Measurements from ENCODE around the genes PRODH2 and NPHS1.

DNA sequence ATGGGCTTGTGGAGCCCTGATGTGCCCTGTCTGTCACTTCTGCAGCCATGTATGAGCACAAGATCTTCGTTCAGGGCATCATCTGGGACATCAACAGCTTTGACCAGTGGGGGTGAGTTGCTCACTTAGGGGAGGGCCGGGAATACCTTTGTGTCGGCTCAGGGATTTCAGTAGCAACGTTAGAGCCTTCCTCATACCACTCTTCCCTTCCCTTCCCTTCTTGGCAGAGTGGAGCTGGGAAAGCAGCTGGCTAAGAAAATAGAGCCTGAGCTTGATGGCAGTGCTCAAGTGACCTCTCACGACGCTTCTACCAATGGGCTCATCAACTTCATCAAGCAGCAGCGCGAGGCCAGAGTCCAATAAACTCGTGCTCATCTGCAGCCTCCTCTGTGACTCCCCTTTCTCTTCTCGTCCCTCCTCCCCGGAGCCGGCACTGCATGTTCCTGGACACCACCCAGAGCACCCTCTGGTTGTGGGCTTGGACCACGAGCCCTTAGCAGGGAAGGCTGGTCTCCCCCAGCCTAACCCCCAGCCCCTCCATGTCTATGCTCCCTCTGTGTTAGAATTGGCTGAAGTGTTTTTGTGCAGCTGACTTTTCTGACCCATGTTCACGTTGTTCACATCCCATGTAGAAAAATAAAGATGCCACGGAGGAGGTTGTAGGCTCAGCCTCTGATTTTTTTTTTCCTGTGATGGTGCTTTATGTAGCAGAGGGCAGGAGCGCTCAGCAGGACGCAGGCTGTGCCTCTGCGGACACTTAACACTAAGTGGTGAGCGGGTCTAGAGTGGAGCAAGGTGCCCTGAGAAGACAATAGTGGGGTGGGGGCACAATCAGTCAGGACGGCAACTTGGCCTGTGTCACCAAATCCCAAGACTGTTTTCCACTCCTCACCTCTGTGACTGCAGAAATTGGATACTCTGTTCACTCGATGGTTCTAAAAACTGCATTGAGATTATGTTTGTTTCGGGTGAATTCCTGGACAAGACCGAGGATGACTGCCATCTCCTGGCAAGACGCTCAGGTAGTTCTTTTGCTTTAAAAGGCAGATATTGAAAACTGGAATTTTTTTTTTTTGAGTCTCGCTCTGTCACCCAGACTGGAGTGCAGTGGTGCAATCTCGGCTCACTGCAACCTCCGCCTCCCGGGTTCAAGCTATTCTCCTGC lies 4.1 kb upstream of the PDCD2L start:
- PRO-cap: no peak
- RAMPAGE, long total RNA, 4 experiments: no peak in any of the 4 experiments

DNA sequence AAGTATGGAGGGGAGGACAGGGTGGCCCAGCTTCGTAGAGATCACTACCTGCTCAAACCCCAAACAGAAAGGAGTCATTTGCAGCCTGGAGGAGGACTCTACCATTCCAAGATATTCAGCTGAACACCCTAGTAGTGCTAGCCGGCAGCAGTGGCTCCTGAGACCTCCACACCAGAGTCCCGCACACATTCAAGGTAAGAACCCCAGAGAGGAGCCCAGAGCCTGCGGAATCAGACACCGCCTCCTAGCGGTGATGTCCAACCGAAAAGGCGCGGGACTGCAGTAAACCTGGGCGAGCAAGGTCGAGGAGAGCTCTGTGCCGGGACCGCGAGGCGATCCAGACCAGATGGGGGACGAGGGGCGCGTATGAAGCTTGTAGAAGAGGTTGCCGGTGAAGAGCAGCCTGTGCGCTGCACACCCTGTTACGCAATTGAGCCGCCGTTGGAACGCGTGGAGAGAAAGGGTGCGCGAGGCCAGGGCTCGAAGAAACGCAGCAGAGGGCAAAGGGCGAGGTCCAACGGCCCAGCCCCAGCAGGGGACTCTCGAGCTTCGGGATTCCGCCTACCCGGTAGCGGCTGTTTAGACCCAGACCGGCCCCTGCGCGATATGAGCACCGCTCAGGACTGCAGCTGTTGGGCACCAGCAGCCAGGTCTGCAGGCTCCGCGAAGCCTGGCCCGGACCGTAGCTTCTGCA lies 65.7 kb upstream of the ZNF599 start:
- PRO-cap: unidirectional peak, minus-strand start at position 432 of the sequence
- RAMPAGE, long total RNA, 4 experiments: start-site peak on the plus strand in 1 of 4 experiments, centred at position 526 of the sequence, 7 reads per replicate

DNA sequence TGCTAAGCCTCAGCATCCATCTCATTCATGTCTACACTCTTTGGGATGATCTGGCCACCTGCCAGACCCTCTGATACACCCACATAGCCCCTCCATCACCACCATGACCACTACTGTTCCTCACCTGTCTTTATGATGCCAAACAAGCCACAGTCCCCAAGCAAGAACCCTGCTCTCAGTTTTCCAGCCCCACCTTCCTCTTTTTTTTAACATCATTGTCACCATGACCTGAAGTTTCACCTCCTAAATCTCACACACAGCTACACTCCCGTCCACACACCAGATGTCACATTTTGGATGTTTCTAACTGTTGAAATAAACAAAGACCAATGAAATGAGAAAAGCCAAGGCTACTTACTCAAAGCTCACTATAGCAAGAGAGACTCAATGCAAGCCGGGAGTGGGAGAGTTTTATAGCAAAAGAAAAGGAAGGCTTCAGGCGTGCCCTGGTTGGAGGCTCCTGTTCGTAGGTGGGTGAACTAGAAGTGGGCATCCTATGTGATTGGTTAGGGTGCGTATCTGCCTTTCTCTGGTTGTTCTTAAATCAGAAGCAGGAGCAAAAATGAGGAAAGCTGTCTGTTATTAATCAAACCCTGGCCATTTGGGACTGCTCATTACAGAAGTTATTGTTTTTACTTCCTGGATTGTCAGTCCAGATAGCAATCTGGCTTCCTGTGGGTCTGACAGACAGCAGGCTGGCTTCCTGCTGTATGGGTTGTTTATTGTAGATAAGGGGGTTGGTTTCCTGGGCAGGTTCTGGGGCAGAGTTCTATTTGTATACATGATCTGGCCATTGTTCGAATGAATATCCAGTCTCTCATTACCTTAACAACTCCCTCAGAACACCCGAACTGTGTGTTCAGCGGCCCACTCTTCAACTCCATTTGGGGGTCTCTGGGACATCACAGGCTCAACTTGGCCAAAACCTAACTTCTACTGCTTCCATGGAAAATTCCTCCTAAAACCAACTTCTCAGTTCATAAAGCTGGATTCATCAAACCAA lies 1.8 kb downstream of the ZNF792 start:
- PRO-cap: no peak
- RAMPAGE, long total RNA, 4 experiments: no peak in any of the 4 experiments

- PRO-cap: bidirectional peak, plus-strand start at chr19:34995160, minus-strand start at chr19:34995026
- RAMPAGE, long total RNA, 4 experiments: no peak in any of the 4 experiments
Measured at GRCh38 chr19:34994890-34995490, 5.1 kb upstream of the GRAMD1A start.

- PRO-cap: bidirectional peak, plus-strand start at chr19:34999608, minus-strand start at chr19:34999453; bidirectional peak, plus-strand start at chr19:34999936, minus-strand start at chr19:34999855
- RAMPAGE, long total RNA, 4 experiments: no peak in any of the 4 experiments
Measured at GRCh38 chr19:34999069-35000065, 756 bp upstream of the GRAMD1A start.

DNA sequence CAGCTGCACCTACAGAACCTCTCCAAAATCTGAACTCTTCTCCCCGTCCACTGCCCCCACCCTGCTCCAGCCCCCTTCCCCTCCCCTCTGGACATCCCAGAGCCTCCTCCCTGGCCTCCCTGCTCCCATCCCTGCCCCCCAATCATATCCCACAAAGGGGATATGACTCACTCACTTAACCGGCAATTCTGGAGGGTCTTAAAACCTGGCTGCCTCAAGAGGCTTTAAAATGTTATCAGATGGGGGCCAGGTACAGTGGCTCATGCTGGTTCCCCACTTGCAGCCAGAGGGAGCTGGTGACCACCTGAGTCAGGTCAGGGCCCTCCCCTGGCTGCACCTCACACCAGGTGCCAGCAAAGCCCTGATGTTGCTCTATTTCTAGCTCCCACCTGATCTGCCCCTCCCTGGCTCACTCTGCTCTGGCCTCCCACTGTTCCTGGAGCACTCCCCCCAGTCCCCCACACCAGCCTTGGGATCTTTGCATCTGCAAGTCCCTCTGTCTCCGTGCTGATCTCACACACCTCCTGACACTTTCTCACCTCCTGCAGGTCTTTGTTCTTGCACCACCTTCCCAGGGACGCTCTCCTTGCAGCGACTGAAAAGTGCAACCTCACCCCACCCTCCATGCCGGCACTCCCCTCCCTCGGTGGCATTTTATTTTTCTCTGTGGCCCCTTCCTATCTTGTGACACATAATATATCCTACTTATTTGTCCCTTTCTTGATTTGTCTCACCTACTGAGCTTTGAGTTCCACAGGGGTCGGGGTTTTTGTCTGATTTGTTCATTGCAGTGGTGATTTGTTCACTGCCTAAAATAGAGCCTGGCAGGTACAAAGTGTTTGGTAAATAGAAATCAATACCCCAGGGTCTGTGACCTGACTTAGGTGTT lies 14.3 kb downstream of the HPN start:
- PRO-cap: no peak
- RAMPAGE, long total RNA, 4 experiments: no peak in any of the 4 experiments

DNA sequence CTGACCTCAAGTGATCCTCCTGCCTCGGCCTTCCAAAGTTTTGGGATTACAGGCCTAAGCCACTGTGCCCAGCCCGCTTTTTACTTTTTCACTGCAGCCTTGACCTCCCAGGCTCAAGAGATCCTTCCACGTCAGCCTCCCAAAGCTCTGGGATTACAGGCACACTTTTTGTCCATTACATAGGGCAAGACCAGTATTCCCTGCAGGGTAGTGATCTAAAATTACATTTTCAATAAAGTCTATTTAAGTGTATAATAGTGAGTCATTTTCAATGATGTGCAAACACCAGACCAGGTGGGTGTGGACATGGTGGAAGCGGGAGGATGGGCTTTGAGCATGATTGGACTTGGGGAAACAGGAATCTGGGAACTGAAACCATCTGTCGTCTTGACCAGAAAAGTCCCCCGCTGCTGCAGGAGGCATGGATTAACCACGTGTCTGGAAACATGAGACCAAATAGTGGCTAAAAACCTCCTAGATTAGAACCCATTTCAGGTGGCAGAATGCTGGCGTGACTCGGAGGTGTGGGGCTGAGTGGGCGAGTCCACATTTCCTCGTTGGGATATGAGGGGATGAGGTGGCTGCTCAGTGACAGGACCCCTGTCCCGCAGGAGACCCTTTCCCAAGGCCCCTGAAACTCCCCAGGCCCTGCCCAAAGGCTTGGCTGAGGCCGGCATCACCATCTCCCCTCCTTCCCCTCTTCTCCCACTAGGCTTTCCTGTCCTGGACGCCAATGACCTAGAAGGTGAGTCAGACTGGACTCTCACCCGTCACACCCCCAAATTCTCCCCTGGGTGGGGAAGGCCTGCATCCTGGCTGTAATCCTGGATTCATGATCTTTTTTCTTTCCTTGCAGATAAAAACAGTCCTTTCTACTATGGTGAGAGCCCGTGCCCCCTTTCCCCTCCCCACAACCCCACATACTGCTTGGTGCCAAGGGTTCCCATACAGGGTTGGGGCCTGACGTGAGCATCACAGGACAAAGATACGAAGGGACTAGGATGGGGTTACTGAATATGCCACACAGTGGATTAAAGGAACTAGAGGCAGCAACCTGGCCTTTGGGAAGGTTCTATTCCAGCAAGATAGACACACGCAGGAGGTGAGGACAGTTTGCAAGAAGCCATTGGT lies 5.1 kb downstream of the FXYD3 start:
- PRO-cap: bidirectional peak, plus-strand start at position 303 of the sequence, minus-strand start at position 217 of the sequence; bidirectional peak, plus-strand start at position 781 of the sequence, minus-strand start at position 707 of the sequence
- RAMPAGE, long total RNA, 4 experiments: no peak in any of the 4 experiments

GRCh38 chr19:35163791-35164106 lies 9.2 kb downstream of the FXYD5 start:
- PRO-cap: unidirectional peak, plus-strand start at chr19:35164010
- RAMPAGE, long total RNA, 4 experiments: no peak in any of the 4 experiments

DNA sequence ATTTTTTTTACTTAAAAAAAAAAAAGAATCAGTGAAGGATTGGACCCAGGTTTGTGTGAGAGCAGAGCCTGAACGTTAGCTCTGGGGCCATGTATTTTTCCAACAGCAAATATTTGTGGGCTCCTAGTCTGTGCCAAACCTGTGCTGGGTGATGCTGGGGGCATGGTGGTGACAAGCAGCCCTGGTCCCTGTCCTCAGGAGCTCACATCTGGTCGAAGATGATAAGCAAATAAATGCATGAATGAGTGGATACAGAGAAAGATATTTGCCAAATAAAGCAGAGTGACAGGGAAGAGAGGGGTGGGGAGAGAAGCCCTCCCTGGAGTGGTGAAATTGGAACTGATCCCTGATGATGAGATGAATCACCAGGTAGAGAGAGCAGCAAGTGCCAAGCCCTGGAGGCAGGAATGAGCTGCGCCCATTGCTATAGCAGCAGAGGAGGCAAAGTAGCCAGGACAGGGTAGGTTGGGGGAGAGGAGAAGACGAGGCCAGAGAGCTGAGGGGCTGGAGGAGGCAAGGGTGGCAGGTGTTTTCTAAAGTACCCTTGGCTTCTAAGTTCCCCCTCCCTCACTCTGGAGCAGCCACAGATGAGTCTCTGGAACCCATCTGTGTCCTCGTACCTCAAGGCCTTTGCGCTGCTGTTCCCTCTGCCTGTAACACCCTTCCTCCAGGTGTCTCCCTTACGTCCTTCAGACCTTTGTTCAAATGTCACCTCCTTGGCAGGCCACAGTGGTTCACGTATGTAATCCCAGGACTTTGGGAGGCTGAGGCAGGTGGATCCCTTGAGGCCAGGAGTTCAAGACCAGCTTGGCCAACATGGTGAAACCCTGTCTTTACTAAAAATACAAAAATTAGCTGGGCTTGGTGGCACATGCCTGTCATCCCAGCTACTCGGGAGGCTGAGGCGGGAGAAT lies 13.8 kb downstream of the FXYD5 start:
- PRO-cap: no peak
- RAMPAGE, long total RNA, 4 experiments: no peak in any of the 4 experiments

DNA sequence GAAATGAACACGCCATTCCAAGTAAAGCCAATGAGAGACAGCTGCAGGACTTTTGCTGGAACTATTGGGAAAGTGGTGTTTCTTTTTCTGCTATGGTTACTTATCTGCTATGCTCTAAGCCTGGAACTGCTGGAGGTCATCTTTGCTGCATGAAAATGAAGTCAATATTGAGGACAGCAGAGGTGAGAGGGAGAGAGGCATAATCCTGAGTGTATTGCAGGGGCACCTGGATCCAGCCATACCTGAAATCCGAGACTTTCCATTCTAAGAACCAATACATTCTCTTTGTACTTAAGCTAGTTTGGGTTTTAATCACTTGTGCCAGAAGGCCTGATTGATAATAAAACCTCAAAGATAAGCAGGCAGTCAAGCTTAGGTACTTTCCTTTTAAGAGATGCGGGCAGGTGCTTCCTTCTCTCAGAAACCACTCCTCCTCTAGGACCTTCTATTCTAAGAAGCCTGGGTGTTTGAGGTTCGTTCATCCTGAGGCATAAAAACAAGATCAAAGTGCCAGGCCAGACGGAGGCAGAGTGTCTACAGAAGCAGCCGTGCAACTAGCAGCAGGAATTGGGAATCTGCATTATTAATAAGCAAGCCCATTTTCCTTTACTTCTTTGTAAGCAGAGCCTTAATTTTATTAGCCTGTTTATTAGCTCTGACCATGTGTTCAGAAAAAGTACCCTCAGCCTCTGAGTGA lies 22.2 kb downstream of the FAM187B start:
- PRO-cap: bidirectional peak, plus-strand start at position 518 of the sequence, minus-strand start at position 437 of the sequence
- RAMPAGE, long total RNA, 4 experiments: no peak in any of the 4 experiments

- PRO-cap: no peak
- RAMPAGE, long total RNA, 4 experiments: no peak in any of the 4 experiments
Measured at GRCh38 chr19:35214281-35214688, 14.3 kb downstream of the FAM187B start.

- PRO-cap: no peak
- RAMPAGE, long total RNA, 4 experiments: no peak in any of the 4 experiments
Measured at GRCh38 chr19:35447663-35447945, 453 bp upstream of the FFAR2 start.

DNA sequence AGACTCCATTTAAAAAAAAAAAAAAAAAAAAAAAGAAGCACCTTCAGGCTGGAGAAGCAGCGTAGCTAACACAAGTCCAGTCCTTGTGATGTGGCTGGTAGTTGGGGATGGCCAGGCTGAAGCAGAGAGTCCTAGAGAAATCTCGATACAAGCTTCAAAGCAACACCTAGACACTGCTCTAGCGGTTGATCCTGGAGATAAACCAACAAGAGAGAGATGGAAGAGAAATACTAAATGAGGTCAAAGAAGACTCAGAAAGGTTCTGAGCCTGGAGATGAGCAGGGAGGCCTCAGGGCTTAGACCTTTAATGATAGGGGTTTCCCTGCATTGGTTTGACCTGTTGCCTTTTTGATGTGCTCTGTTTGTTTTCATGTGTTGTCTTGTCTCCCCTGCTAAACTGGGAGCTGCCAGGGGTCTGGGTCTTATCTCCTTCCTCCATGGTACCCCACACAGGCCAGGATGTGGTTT lies 3.2 kb downstream of the FFAR2 start:
- PRO-cap: no peak
- RAMPAGE, long total RNA, 4 experiments: no peak in any of the 4 experiments

DNA sequence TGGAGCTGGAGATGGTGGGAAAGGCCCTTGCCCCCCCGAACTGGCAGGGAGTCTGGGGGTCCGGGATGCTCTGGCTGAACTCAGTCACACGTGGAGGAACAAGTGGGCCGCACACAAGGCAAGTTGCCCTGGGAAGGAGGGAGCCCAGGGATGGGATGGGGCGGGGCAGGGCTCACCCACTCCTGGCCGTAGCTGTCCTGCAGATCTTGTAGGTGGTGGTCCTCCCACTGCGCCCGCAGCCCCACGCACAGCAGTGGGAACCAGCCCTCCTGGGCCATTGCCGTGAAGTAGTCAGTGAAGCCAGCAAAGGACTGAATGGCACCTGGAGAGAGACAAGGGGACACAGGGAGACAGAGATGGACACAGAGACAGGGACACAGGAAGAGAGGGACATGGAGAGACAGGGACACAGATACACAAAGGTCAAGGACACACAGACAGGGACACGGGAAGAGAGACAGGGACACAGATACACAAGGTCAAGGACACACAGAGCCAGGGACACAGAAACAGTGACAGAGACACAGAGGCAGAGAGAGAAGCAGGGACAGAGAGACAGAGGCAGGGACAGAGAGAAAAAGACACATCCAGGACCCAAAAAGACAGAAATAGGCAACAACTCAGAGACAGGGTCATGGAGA lies 7.6 kb downstream of the TMEM147 start:
- PRO-cap: no peak
- RAMPAGE, long total RNA, 4 experiments: no peak in any of the 4 experiments

DNA sequence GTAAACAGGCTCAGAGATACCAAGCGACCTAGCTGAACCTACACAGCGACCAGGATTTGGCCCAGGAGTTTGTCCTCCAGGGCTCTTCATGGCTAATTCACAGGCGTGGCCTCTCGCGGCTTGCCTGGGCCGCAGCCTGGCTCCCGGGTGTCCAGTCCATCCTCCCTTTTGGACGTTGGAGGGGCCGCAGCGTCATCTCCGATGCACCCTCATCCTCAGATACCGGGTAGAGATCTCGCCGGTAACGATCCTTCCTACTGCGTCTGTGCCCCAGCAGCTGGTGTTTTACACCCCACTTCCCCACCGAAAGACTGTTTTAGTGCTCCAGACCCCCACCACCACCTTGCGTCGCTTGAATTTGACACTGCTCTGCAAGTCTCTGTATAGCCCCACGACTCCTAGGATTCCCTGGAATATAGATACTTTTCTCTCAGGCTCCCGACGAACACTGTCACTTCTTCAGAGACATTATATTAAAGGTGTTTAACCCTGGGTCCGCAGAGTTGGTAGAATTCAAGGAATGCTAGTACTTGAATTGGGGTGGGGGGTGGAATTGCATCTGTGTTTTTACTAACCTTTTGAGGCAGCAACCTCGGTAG lies 644 bp downstream of the COX6B1 start:
- PRO-cap: no peak
- RAMPAGE, long total RNA, 4 experiments: no peak in any of the 4 experiments

GRCh38 chr19:35715795-35716408 lies 1.9 kb upstream of the KMT2B start:
- PRO-cap: no peak
- RAMPAGE, long total RNA, 4 experiments: no peak in any of the 4 experiments

DNA sequence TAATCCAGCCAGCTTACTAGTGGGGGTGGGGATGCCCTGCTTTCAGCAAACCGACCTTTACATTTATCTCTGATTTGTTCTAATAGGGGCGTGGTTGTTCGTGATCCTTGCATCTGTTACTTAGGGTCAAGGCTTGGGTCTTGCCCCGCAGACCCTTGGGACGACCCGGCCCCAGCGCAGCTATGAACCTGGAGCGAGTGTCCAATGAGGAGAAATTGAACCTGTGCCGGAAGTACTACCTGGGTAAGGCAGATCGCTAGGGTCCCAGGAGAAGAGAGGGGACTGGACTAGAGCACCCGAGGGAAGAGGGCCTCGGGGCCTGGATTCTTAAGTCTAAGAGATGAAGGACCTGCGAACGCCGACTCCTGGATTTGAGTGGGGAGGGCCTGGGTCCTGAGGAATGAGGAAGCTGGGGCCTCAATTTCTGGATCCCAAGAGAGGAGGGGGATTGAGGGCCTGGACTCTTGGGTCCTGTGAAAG lies 338 bp downstream of the PSENEN start:
- PRO-cap: no peak
- RAMPAGE, long total RNA, 4 experiments: no peak in any of the 4 experiments

- PRO-cap: no peak
- RAMPAGE, long total RNA, 4 experiments: no peak in any of the 4 experiments
Measured at GRCh38 chr19:35812691-35813089, at the start of gene PRODH2. Gene PRODH2, minus strand, starts transcription at chr19:35812845.

DNA sequence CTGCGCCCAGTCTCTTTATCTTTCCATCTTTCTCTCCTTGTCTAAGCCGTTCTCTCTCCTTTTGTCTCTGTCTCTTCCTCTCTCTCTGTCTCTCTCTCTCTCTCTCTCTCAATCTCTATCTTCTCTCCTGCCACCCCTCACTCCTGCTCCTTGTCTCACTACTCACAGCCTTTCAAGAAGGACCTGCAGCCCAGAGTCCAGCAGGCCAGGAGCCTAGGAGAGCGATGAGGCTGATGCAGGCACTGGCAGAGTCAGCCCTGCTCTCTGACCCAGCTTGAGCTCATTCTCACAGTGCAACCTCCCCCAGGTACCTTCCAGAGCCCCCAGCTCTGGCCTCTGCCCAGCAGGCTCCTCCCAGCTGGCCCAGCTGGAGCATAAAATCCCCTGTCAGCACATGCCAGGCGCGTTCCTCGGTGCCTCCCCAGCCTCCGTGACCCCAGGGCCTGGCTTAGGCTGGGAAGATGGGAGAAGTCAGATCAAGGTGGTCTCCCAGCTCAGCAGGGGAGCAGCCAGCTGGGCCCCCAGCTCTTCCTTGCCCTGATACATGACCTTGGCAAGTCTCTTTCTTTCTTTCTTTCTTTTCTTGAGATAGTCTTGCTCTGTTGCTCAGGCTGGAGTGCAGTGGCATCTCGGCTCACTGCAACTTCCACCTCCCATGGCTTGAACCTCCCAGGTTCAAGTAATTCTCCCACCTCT lies at the start of gene NPHS1:
TSS of gene NPHS1 (minus strand) at position 288 of the 696 bp plus-strand sequence.
- PRO-cap: no peak
- RAMPAGE, long total RNA, 4 experiments: no peak in any of the 4 experiments

- PRO-cap: no peak
- RAMPAGE, long total RNA, 4 experiments: no peak in any of the 4 experiments
Measured at GRCh38 chr19:35854642-35855226, 2.0 kb upstream of the KIRREL2 start.